ENCODE data around the gene RBP2.

DNA sequence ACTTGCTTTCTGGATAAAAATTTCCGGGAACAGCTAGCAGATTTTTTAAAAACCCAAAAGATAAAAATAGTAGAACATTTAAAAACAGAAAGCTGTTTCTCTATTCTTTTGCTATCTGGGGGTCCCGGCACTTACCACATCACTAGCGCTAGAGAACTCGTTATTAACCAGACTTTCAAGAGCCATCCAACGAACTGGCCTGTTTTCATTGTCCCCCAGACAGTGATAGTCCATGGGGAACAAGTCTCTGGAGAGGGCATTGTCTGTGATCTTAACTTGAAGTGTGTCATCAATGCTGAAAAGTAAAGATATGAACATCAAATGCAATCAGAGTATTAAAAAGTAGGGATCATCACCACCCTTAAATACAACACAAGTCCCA, 75.2 kb downstream of the RYK start:
- PRO-cap: no peak
- RAMPAGE, long total RNA: no peak
- RRBS: 91% methylated on average over 1 of the region's 5 CpGs

DNA sequence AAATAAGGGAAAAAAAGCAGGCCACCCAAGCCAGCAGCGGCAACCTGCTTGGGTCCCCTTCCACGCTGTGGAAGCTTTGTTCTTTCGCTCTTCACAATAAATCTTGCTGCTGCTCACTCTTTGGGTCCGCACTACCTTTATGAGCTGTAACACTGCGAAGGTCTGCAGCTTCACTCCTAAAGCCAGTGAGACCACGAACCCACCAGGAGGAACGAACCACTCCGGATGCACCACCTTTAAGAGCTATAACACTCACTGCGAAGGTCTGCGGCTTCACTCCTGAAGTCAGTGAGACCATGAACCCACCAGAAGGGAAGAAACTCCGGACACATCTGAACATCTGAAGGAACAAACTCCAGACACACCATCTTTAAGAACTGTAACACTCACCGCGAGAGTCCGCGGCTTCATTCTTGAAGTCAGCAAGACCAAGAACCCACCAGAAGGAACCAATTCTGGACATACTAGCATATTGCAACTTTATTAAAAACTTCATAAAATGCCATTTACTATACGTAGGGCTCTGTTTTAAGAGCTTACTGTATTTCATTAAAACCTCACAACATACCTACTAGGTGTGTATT, 50.5 kb downstream of the RYK start:
- PRO-cap: no peak
- RAMPAGE, long total RNA: no peak
- RRBS: no CpG with 5 or more reads among the region's 16 CpGs

DNA sequence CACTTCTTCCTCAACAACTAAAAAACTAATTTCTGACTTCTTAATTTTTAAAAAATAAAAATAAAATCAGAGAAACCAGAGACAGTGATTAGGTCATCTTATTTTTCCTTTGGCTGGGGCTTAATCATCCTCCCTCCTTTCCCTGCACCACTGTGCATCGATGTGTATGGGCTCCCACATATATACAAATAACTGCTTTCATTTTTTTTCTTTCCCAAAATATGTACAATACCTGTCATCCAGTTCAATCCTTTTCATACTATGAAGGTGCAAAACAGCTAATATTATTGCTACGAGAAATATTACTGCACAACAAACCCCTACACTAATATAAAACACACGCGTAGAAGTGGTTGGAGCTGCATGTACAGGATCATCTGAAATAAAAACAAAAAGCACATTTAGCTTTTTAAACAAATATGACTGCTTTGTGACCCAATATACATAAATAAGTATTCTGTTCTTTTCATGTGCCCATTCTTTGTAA, 48.1 kb downstream of the RYK start:
- PRO-cap: no peak
- RAMPAGE, long total RNA: no peak
- RRBS: no CpG with 5 or more reads among the region's 4 CpGs

- PRO-cap: no peak
- RAMPAGE, long total RNA: no peak
- RRBS: no CpG with 5 or more reads among the region's 12 CpGs
These were observed 48.0 kb downstream of the AMOTL2 start for GRCh38 chr3:134326200-134326676.

- PRO-cap: no peak
- RAMPAGE, long total RNA: no peak
- RRBS: no CpG with 5 or more reads among the region's 5 CpGs
These were observed 936 bp downstream of the CEP63 start for GRCh38 chr3:134486892-134487094.

DNA sequence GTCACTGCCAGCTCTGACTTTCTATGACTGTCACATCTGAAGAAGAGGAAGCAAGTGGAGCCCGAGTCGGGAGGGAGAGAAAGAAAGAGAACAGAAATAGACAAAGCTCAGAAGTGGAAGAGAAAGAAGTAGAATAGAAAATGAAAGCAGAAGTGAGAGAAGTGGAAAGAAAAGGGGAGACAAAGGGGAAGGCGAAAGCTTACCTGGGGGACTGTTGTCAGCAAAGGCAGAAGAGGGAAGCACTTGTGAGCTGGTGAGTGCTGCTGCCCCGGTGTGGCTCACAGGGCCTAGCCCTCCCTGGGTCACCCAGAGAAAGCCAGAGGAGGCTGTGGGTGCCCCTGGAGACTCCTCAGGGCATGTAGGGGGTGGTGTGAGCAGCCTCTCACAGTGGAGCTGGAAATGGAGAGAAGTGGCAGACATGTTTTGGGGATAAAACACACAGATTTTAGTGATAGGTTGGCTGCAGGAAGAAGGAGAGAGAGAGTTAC, 58.0 kb downstream of the EPHB1 start:
- PRO-cap: no peak
- RAMPAGE, long total RNA: no peak
- RRBS: no CpG with 5 or more reads among the region's 4 CpGs

DNA sequence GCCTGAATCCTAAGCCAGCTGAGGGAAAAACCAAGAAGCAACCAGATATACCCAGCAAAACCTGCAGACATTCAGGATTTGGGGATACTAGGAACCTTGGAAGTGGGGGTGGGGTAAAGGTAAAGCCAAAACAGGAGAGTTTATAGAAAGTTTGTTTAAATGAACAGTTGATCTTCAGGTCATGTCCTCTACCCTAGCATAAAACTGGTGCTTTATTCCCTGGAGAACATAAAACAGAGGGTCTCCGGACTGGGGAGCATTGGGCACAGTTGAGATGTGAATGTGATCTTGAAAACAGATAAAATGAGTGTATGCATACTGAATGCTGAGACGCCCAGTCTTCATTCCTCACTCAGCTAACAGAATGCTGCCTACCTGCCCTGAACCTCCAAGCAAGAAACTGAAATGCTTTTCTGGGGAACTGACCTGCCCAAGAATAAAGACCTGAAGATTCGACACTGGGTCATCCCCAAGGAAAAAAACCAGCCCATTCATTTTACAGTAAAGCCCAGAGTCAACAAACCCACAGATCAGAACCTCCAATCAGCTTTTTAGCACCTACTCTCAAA, 97.3 kb downstream of the MSL2 start:
- PRO-cap: no peak
- RAMPAGE, long total RNA: no peak
- RRBS: no CpG with 5 or more reads among the region's 3 CpGs

- PRO-cap: no peak
- RAMPAGE, long total RNA: no peak
These were observed 48.5 kb downstream of the MSL2 start for GRCh38 chr3:136147526-136148108.

GRCh38 chr3:136277460-136278198, 27.5 kb downstream of the PCCB start:
- PRO-cap: no peak
- RAMPAGE, long total RNA: no peak
- RRBS: no CpG with 5 or more reads among the region's 8 CpGs

DNA sequence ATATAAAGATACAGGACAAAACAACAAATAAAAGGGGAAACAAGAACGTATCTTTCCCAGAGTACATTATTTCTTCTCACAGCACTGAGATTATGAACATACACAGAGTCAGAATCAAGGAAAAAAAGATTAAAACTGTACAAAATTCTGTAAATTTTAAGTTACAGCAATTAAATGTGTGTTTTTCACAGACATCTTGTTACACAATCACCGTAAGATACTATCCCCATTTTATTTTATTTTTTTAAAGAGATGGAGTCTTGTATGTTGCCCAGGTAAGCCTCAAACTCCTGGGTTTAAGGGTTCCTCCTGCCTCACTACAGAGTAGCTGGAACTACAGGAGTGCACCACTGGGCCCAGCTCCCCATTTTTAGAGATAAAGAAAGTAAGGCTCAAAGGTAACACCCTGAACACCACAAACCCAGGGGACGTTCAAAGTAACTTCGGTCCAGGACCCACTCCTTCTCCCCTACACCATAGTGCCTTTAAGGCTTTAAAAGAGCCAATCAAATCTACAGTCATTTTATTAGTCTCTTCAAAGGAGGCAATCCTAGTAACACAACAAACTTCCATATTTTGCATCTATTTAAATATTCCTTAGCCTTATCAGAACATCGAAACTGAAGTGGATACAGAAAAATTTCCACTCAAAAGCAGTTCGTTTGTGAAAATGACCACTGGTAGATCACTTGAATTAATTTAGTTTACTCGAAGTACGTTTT, 2.1 kb downstream of the STAG1 start:
- PRO-cap: no peak
- RAMPAGE, long total RNA: no peak
- RRBS: no CpG with 5 or more reads among the region's 8 CpGs

DNA sequence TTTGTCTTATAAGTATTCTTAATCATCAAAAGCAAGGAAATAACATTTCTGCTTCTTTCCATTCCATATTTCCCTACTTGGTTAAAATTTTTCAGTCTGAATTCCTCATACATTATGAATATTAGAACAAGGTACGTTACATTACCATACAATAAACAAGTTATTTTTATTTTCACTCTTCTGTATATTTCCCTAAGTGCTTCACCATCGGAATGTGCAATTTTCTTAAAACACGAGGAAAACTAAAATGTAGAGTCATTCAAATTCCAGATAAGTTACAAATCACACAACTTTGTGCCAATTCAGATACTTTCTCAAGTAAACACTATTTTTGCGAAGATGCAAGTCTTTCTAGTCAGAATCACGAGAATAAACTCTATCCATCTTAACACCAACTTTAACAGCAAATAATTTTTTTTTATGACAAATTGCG, 1.4 kb downstream of the STAG1 start:
- PRO-cap: no peak
- RAMPAGE, long total RNA: no peak
- RRBS: no CpG with 5 or more reads among the region's 6 CpGs

GRCh38 chr3:136818060-136818801, 695 bp upstream of the SLC35G2 start:
- PRO-cap: unidirectional peak, plus-strand start at chr3:136818463
- RAMPAGE, long total RNA: no peak
- RRBS: no CpG with 5 or more reads among the region's 11 CpGs

DNA sequence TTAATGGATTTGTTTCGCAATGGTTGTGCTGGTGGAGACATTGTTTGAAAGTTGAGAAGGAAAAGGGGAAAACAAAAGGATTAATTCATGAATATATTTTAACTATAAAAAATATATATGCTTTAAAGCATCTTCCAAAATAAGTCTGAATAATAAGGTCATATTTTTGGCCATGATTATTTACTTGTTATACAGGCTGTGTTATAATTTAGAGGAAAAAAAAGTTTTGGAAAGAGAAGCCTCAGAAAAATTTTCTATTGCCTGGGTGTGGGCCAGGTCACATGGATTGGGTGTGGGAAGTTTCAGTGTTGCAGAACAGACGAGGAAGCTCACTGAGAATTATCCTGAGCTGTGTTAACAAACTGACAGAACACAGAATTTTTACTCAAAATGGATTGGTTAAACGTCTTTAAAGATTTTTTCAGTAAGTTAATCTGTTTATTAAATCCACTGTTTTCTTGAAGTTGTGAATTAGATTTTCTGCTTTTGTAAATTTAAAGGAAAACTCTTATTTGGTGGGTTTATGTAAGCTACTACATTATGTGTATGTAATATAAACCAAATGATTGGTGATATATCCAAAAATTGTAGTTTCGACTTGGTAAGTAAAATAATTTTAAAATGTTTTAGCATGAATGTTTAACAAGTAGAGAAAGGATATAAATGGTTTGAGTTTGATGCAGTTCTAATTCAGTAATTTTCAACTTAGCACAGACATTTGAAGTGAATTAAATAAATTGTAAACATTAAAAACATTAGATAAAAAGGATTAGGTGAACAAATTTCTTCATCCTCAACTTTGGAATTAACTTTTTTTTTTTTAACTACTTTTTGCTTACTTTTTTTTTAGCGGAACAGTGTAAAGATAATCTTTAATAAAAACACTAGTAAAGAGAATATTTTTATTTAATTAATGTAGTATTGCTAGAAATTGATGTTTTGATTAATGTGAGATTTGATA, 27.3 kb upstream of the IL20RB start:
- PRO-cap: no peak
- RAMPAGE, long total RNA: no peak
- RRBS: no CpG with 5 or more reads among the region's 5 CpGs

- PRO-cap: no peak
- RAMPAGE, long total RNA: no peak
- RRBS: no CpG with 5 or more reads among the region's 1 CpG
These were observed 25.4 kb upstream of the IL20RB start for GRCh38 chr3:136932262-136932822.

- PRO-cap: no peak
- RAMPAGE, long total RNA: no peak
- RRBS: no CpG with 5 or more reads among the region's 5 CpGs
These were observed 3.5 kb downstream of the MRAS start for GRCh38 chr3:138351863-138352269.

- PRO-cap: no peak
- RAMPAGE, long total RNA: no peak
- RRBS: no CpG with 5 or more reads among the region's 6 CpGs
These were observed 12.1 kb downstream of the MRAS start for GRCh38 chr3:138360391-138360983.

GRCh38 chr3:138588611-138589026, 5.4 kb downstream of the CEP70 start:
- PRO-cap: no peak
- RAMPAGE, long total RNA: no peak
- RRBS: no CpG with 5 or more reads among the region's 4 CpGs

DNA sequence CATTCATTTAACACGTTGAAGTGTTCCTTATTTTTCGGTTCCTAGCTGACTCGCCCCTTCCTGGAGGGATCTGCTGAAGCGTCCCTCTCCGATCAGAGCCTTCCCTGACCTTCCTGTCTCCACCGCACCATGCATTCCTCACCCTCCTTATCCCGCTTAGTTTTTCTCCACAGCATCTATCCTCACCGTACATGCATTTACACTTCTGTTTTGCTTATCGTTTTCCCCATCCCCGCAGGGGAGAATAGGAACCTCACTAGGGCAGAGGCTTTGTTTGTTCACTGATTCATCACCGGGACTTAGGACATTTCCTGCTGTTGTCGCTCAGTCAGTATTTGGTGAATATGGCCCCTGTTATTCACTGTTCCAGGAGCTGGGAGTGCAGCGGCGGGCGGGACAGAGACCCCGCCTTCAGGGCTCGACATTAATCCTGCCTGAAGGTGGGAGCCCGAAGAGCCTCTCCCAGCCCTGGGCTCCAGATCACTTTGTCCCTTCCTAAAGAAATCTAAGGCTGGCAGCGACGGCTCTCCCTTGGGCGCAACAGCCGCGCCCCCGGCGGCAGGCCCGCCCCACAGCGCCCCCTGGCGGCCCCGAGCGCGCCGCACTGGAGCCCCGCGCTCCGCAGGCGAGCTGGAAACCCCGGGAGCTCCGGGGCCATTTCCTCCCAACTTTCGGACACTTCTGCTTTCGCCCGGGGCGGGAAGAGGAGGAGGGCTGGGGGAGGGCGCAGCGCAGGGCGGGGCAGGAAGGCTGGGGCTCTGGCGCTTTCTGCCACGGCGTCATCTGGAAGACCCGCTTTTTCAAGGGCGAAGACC, 31.7 kb downstream of the FOXL2 start:
- PRO-cap: bidirectional peak, plus-strand start at position 734 of the sequence, minus-strand start at position 487 of the sequence
- RAMPAGE, long total RNA: no peak
- RRBS: 2% methylated on average over 13 of the region's 50 CpGs

GRCh38 chr3:139476398-139476756, at the start of gene RBP2:
RBP2 (minus strand) TSS chr3:139476516.
- PRO-cap: no peak
- RAMPAGE, long total RNA: no peak
- RRBS: no CpG with 5 or more reads among the region's 4 CpGs

GRCh38 chr3:141241464-141242486, 10.2 kb downstream of the PXYLP1 start:
- PRO-cap: no peak
- RAMPAGE, long total RNA: no peak
- RRBS: no CpG with 5 or more reads among the region's 13 CpGs

Measured in lung (tissue), 4 donors.